Lung (tissue), 4 donors: ENCODE measurements around the gene SNTN.

GRCh38 chr3:62161294-62161869, 157.4 kb upstream of the C3orf14 start:
- PRO-cap = no peak
- RAMPAGE, long total RNA = no peak
- RRBS = no CpG with 5 or more reads among the region's 6 CpGs

- PRO-cap = no peak
- RAMPAGE, long total RNA = no peak
- RRBS = no CpG with 5 or more reads among the region's 13 CpGs
These were observed 75.9 kb upstream of the C3orf14 start for GRCh38 chr3:62242802-62243526.

DNA sequence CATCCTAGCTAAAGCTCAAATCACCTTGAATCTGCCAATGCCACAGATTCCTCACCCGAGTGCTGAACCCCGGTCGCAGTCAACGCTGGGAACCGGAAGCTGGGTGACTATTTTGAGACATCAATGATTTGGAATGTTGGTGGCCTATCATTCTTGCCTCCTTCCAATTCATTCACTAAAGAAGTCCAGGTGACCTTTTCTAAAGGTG, 74.8 kb upstream of the SYNPR start:
- PRO-cap = no peak
- RAMPAGE, long total RNA = no peak
- RRBS = no CpG with 5 or more reads among the region's 5 CpGs

GRCh38 chr3:63652327-63652974, at the start of gene SNTN:
SNTN (plus strand) TSS chr3:63652675.
- PRO-cap = no peak
- RAMPAGE, long total RNA = start-site peak on the plus strand at chr3:63652667-63652746, 573 and 49 reads in 2 replicates
- RRBS = no CpG with 5 or more reads among the region's 3 CpGs

- PRO-cap = no peak
- RAMPAGE, long total RNA = no peak
- RRBS = no CpG with 5 or more reads among the region's 6 CpGs
These were observed 61.8 kb downstream of the ATXN7 start for GRCh38 chr3:63925169-63926093.

- PRO-cap = no peak
- RAMPAGE, long total RNA = no peak
- RRBS = no CpG with 5 or more reads among the region's 5 CpGs
These were observed 62.5 kb downstream of the ATXN7 start for GRCh38 chr3:63926129-63926648.

DNA sequence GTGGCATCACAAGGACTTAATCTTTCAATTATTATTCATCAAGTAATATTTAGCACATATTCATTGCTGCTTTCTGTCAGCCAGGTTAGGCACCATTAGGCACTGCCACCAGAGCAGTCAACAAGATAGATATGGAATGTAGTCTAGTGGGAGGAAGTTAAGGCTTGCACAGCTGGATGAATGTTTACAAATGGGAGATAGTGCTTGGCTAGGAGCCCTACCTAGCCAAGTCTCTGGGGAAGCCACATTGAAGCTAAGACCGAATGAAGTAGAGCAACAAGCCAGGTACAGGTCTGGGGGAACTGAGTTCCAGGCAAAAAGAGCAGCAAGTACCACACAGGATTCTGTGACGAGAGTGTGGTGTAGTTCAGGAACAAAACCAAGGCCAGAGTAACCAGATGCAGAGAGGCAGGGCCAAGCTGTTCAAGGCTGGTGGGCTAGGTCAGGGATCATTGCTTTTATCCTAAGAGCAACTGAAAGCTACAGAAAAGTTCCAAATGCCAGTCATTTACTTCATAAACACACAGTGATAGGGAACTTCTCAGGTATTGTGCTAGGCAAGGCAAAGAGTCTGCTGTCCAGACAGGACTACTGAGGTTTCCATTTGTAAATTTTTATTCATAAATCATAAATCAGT, 77.6 kb downstream of the PSMD6 start:
- PRO-cap = no peak
- RAMPAGE, long total RNA = no peak
- RRBS = no CpG with 5 or more reads among the region's 2 CpGs

DNA sequence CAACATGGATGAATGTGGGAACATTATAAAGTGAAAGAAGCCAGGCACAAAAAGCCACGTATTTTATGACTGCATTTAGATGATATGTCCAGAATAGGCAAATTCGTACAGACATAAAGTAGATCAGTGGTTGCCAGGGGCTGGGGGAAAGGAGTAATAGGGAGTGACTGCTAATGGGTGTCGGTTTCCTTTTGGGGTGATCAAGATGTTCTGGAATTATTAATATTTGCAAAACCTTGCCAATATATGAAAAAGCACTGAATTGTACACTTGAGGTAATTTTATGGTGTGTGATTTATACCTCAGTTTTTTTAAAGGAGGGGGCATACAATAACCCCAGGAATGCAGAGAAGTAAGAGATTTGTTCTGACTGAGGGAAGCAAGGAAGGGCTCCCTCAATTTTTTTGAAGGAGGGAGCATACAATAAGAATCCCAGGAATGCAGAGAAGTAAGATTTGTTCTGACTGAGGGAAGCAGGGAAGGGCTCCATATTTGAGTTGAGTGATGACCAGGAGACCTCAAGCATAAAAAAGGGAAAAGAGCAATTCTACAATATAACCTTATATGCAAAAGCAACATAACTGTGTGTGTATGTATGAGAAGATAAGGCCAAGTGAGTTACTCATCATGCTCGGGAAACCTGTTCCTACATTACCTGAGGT, 6.2 kb downstream of the PSMD6 start:
- PRO-cap = no peak
- RAMPAGE, long total RNA = no peak
- RRBS = no CpG with 5 or more reads among the region's 4 CpGs

- PRO-cap = no peak
- RAMPAGE, long total RNA = no peak
- RRBS = no CpG with 5 or more reads among the region's 5 CpGs
These were observed 74.5 kb upstream of the PSMD6 start for GRCh38 chr3:64097699-64098222.

DNA sequence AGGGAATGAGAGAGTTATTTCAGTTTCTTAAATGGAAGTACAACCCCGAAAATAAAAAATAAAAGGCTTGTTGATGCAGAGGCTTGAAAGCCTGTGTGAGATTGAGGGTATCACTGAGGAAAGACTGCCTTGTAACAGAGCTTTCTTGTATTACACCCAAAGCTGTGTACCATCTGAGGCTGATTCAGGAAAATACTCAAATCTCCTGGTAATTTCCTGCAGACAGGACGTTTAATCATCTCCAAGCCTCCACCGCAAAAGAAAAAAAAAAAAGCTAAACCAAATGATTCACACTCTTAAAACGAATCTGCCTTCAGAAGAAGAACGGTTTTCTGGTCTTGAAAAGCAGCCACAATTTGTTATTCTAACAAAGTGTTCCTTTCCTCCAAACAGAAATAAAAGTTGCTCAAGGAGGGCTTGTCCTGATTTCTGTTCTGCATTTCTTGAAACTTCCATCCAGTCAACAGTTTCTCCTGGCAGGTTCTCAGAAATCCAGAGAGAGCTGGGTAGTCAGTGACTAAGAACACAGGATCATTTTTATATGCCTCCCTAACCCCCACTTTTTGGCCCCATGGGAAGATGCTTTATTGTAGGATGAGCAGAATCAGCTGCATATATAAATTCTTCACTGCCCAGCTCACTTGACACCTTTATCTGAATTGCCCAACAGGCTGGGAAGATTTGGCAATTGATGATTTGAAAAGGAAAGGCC, 40.8 kb upstream of the PRICKLE2 start:
- PRO-cap = no peak
- RAMPAGE, long total RNA = no peak
- RRBS = no CpG with 5 or more reads among the region's 5 CpGs

GRCh38 chr3:64386802-64387001, 161.4 kb upstream of the PRICKLE2 start:
- PRO-cap = no peak
- RAMPAGE, long total RNA = no peak
- RRBS = no CpG with 5 or more reads among the region's 4 CpGs

DNA sequence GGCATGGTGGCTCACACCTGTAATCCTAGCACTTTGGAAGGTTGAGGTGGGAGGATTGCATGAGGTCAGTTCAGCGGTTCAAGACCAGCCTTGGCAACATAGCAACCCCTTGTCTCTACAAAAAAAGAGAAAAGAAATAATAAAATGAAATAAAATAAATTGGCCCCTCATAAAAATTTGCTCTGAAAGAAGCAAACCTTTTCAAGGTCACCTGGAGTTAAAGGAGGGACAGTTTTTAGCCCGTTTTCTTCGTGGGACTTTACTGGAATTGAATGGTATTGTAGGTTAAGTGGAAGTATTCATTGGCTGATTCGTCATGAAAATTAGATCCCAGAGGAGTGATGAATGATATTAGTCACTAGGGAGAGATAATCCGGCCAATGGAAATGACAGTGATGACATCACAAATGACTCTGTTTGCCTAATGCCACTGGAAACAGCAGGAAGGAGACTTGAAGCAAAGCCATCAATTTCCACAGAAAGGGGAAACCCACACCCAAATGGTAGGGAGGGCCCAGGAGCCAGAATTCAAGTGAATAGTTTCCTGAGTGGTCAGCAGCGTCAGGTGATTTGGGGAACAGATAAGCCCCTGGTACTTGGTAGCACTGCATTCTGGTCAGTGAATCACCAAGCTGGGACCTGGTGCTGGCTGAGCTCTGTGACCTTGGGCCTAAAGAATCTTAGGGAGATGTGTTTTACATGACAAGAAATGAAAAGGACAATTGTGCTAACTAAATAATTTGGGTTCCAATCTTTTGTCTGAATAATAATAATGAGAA, 3.2 kb upstream of the ADAMTS9 start:
- PRO-cap = no peak
- RAMPAGE, long total RNA = no peak
- RRBS = no CpG with 5 or more reads among the region's 6 CpGs

DNA sequence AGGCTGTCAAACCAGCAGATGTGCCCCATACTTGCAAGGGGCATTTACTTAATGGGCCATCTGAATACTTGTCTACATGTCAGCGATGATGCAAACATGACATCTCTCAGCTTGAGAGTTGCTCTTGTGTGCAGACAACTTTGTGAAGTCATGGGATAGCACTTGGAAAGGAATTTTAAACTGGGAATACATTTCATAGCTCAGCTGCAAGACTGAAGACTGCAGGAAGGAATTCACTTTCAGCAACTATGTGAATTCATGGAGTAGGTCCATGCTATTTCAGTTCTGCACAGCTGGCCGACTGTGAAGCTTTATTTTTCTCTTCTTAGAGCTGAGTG, 127.5 kb upstream of the ADAMTS9 start:
- PRO-cap = no peak
- RAMPAGE, long total RNA = no peak
- RRBS = no CpG with 5 or more reads among the region's 2 CpGs

DNA sequence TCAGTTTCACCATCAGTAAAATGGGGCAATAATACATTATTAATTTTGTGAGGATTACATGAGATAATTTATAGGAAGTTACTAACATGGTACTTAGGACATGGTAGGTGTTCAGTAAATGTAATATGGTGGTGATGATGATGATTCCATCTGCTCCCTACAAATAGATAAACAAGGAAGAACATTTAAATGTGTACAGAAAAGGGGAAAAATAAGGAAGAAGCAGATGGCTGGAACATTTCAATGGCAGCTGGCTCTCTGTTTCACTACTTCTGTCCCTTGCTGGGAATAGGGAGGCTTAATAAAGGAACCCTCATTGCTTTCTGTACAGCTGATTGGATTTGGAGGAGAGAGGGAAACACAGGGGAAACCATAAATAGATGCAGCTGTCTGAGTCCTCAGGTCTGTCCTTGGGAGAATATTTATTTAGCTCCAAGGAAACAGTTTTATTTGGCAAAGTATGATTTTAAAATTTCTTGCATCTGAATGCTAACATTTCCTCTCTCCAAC, 208.6 kb upstream of the ADAMTS9 start:
- PRO-cap = no peak
- RAMPAGE, long total RNA = no peak

DNA sequence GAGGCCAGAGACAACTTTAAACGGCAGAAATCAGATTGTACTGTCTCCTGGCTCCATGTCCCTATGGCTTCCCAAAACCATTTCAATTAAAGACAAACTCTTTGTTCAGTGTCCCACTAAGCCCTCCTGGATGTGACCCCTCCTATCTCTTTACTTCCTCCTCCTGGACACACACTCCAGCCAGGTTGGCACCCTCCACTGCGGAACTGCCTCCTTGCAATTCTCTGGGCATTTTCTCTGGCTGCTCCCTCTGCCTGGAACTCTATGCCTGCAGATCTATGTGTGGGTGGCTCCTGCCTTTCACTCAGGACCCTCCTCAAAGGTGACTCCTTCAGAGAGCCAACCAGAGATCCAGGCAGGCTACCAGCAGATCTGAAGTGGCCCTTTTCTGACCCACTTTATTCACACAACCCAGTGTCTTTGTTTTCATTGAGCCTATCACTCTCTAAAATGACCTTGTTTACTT, 626.7 kb downstream of the MAGI1 start:
- PRO-cap = no peak
- RAMPAGE, long total RNA = no peak
- RRBS = no CpG with 5 or more reads among the region's 2 CpGs

DNA sequence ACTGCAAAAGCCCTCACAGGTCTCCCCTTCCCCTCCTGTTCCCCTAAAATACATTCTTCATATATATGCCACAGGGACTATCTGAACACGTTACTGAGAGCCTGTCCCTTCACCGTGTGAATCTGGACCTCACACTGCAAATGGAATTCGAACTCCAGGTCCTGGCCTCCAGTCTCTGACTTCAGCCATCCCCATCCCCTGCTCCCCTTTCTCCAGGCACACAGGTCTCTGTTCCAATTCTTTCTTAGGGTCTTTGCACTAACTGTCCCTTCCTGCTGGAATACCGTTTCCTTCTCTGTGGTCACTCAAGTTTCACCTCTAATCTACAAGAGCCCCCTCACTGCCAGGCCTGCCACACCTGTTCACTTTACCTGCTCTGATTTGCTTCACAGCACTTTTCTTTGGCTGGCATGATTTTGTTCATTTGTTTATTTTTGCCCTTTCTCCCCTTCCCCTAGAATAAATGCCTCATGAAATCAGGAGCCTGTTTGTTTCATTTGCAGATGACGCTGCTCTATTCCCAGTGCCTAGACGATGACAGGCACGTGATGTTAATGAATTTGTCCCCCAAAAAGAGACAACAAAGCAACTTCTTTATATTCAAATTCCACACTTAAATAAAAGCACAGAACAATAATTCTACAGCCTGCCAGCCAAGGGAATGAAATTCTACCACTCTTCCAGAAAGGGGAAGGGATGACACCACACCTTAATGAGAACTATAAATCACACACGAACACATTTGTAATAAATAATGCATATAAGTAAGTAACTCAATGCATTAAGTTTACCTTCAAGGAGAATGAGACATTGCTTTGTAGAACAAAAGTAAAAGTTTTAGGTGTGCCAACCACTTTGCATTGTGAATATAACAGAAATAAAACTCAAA, 618.4 kb downstream of the MAGI1 start:
- PRO-cap = no peak
- RAMPAGE, long total RNA = no peak
- RRBS = no CpG with 5 or more reads among the region's 8 CpGs

- PRO-cap = no peak
- RAMPAGE, long total RNA = no peak
- RRBS = no CpG with 5 or more reads among the region's 3 CpGs
These were observed 413.3 kb downstream of the MAGI1 start for GRCh38 chr3:65625364-65625867.

GRCh38 chr3:65902092-65903062, 136.3 kb downstream of the MAGI1 start:
- PRO-cap = no peak
- RAMPAGE, long total RNA = no peak
- RRBS = no CpG with 5 or more reads among the region's 12 CpGs

GRCh38 chr3:65924278-65924902, 114.3 kb downstream of the MAGI1 start:
- PRO-cap = no peak
- RAMPAGE, long total RNA = no peak
- RRBS = no CpG with 5 or more reads among the region's 8 CpGs

DNA sequence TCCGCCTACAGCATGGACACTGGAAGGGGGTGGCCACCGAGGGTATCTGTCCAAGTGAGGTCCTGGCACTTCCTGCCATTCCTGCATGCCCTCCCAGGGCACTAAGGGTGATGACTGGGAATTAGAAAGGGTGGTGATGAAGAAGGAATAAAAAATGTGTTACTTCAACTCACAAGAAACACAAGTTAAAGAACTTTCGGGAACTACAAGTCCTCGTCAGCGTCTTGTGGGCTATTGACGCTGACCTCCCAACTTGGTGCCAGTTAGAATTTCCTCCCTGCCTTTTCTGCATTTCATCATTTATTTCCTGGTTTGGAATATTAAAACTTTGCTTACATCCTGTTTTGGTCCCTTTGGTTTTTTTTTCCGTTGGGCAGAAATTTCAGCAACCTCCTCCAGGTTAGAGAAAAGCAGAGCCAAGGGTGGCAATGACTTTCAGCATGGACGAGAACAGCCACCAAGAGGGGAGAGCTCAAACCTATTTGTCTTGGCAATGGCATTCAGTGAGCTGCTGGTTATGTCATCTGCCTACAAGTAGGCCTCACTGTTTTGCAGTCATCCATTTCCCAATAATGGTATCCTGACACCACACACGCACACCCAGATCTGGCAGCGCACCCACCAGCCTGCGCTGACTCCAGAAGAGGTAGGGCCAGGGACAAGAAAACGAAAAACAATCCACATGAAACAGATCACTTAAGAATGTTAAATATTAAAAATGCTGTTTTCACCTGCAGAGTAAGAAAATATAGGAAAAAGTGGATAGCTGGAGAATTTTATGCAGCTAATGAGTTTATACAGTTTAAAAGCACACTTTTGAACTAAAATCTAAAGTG, 92.4 kb downstream of the MAGI1 start:
- PRO-cap = no peak
- RAMPAGE, long total RNA = no peak
- RRBS = no CpG with 5 or more reads among the region's 12 CpGs